SP-49 (cell line): ENCODE measurements around a stretch of chr5.

DNA sequence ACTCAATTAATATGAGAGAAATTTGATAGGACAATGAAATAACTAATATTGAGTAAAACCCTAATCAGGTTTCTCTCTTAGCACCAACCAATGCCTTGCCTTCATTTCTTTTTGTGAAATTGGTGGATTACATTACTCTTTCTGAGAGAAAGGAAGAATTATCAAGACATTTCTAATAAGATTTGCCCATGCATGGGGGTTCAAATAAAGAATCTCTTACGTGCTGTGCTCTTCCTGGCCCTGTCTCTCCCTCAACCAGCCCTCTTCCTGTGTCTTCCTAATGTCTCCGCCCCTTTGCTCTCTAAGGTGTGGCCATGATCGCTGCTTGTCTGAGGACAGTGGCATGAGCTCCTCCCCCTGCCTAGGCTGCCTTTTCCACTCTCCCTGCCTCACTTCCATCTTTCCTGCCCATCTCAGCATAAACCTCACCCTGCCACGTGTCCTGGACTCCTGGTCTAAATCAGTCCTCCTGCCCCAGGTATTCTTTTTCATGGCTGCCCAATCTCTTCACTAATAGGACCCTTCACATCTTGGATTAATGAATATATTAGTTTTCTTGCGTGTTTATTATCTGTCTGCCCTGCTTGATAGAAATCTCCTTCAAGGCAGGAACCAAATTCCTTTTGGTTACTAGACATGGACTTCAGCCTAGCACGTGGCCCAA is 122.2 kb downstream of the MTRR start:
- PRO-cap, result no peak

- PRO-cap, result no peak
Observed at GRCh38 chr5:8457862-8458516, 589.0 kb downstream of the MTRR start.

DNA sequence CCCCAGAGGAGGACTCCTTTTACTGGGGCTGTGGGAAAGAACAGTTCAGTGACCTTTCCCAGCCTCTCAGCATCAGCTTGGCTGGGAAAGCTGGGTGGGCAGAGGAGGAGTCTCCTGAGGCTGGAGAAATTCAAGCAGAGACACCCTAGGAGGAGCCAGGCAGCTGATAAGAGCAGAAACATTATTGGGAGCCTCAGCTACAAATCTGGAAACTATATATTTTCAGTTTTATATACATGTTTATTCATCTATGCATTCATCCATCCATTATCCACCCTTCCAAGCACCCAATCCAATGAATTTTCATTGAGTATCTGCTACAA is 485.4 kb downstream of the SEMA5A start:
- PRO-cap, result no peak

- PRO-cap, result no peak
Observed at GRCh38 chr5:9530674-9531490, 15.0 kb downstream of the SEMA5A start.

GRCh38 chr5:10246734-10247254 is 2.9 kb downstream of the ATPSCKMT start:
- PRO-cap, result no peak

DNA sequence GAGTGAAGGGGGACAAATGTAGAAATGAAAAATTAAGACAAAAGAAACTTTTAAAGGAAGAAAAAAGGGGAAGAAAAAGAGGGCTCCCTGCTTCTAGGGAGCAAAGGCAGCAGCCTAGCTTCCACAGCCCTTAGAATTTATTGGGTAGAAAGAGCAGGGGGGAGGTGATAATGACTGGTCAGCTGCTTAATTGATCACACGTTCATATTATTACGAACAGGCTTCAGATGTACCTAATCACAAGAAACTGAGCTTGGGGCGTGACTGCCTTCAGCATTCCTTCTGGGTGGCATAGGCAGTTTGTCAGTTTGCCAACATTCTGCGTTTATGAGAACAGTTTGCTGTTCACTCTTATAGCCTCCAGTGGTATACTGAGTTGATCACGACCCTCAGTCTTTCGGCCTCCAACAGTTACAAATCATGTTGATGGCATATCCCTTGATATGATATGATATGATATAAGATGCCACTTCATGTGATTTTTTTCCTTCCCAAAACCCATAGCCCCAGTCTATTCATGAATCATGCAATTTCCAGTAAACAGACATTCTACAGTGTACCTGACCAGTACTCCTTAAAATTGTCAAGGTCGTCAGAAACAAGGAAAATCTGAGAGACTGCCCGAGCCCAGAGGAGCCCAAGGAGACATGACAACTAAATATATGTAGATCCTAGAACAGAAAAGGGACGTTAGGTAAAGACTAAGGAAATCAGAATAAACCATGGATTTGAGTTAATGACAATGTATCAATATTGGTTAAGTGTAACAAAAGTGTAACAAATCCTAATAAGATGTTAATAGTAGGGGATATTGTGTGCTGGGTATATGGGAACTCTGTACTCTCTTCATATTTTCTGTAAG is 13.3 kb downstream of the MARCHF6 start:
- PRO-cap, result no peak

DNA sequence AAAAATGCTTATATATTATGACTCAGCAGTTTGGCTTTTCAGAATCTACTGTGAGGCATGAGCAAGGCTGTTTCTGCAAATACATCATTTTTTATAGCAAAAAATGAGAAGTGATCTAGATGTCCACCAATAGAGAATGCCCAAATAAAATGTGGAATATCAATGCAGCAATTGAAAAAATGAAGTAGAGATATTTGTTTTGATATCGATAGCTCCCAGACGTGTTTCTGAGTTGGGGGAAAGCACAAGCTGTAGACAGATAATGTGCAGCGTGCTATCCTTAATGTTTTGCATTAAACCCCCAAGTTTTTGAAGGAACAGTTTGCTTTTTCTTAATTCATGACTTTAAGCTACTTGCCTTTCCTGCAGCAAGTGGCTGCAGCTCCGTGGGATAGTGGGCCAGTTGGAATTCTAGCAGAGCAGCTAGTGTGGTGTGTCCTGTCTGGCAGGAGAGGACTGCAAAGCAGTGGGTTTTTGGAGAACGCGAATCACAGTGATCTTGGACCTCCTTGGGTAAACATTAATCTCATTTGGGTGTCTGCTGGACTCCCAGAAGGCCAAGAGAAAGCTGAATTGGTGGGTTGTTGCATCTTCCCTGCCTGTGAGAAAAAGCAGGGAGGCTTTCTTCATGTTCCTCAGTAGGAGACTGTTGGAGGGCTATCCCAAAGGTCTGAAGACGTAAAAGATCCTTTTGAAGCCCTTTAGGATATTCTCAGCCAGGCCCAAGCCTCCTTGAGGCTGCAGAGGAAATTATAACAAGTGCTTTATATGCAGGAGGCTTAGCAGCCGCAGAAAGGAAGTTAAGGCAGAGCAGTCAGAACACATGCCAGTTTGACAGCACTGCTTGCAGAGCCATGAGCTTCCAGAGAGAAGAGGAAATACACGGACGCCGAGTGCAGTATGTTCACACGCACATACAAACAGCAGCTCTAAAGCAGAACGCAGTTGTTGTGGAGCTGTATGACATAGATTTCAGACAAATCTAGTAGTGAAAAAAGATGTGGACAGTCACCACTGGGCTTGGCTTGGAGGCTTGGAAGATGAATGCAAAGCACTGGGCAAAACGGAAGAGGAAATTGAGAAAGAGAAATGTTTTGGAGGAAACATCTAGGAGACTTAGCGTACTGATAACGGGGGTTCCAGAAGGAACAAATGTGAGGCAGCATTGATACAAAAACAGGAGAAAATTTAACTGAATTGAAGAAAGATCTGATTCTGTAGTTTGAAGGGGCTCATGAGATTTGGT is 20.1 kb upstream of the ROPN1L start:
- PRO-cap, result no peak

- PRO-cap, result no peak
Observed at GRCh38 chr5:10552737-10553076, 11.2 kb upstream of the ANKRD33B start.

DNA sequence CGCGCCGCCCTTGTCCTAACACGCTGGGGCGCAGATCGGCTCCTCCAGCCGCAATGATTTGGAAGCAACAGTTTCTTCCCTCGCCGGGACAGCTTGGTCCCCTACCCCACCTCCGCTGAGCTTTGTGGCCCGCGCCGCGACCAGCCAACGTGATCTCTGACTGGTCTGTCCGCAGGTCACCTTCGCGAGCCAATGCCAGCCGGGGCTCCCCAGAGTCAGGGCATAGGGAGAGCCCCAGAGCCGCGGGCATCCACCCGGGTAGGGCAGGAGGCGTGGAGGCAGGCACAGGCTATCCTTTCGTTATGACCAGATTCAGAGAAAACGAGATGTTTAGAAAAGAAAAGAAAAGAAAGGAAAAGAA is 1.4 kb downstream of the ANKRD33B start:
- PRO-cap, result no peak

DNA sequence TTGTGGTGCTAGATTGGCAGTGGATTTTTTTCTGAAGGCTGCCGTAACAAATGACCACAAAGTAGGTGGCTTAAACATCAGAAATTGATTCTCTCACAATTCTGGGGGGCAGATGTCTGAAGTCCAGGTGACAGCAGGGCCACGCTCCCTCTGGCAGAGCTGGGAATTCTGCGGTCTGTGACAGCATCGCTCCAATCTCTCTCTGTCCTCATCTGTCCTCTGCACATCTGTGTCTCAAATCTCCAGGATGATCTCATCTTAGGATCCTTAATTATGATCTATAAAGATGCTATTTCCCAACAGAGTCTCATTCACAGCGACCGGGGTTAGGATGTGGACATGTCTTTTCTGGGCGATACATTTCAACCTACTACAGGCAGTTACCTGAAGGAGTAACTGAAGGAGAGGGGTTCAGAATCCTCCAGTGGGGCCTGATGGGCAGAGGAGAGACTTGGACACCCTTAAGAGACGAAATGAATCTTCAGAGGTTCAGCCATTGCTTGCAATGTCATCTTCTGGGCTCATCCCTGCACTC is 31.4 kb downstream of the ANKRD33B start:
- PRO-cap, result no peak

DNA sequence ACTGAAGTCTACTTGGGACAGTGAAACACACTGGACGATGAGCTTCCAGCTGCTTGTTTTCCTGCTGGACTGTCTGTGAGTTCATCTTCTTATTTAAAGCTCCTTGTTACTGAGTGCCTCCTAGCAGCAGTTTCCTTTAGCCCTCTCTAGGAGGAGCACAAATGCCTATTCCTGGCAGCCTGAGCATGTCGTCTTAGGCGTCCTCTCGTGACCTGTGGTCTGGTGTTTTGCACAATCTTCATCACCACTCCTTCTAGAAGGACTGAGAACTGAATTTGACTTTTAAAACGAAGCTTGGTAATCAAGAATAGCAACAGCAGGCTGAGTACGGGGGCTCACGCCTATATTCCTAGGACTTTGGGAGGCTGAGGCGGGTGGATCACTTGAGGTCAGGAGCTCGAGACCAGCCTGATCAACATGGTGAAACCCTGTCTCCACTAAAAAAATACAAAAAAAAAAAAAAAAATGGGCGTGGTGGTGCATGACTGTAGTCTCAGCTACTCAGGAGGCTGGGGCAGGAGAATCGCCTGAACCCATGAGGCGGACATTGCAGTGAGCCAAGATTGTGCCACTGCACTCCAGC is 44.0 kb downstream of the ANKRD33B start:
- PRO-cap, result no peak

GRCh38 chr5:10699837-10700514 is 61.1 kb downstream of the DAP start:
- PRO-cap, result no peak

- PRO-cap, result no peak
Observed at GRCh38 chr5:10729533-10730095, 31.4 kb downstream of the DAP start.

DNA sequence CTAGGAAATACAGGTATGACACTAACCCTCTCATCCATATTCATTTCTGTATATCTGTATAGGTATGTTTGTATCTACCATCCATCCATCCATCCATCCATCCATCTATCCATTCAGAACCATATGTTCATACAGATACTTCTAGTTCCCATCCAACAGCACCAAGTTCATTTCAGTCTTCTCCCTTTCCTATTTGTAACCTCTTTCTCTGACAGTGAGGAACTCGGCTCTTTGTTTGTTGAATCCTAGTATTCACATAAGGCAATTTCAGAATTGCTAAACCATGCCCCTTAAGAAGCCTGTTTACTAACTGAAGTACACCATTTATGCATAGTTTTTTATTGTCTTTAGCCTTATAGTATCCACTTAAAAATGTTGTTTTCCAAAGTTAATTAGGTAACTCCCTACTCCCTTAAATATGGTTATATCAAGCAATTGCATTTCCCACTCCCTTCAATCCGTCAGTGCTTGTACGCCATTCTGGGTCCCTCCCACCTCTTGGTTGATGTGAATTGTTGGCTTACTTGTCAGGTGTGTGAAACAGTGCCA is 18.1 kb downstream of the DAP start:
- PRO-cap, result no peak

- PRO-cap, result no peak
Observed at GRCh38 chr5:14211979-14212527, 68.9 kb downstream of the TRIO start.

- PRO-cap, result no peak
Observed at GRCh38 chr5:14380981-14381606, 200.5 kb upstream of the OTULINL start.

GRCh38 chr5:14402678-14403205 is 178.8 kb upstream of the OTULINL start:
- PRO-cap, result no peak

DNA sequence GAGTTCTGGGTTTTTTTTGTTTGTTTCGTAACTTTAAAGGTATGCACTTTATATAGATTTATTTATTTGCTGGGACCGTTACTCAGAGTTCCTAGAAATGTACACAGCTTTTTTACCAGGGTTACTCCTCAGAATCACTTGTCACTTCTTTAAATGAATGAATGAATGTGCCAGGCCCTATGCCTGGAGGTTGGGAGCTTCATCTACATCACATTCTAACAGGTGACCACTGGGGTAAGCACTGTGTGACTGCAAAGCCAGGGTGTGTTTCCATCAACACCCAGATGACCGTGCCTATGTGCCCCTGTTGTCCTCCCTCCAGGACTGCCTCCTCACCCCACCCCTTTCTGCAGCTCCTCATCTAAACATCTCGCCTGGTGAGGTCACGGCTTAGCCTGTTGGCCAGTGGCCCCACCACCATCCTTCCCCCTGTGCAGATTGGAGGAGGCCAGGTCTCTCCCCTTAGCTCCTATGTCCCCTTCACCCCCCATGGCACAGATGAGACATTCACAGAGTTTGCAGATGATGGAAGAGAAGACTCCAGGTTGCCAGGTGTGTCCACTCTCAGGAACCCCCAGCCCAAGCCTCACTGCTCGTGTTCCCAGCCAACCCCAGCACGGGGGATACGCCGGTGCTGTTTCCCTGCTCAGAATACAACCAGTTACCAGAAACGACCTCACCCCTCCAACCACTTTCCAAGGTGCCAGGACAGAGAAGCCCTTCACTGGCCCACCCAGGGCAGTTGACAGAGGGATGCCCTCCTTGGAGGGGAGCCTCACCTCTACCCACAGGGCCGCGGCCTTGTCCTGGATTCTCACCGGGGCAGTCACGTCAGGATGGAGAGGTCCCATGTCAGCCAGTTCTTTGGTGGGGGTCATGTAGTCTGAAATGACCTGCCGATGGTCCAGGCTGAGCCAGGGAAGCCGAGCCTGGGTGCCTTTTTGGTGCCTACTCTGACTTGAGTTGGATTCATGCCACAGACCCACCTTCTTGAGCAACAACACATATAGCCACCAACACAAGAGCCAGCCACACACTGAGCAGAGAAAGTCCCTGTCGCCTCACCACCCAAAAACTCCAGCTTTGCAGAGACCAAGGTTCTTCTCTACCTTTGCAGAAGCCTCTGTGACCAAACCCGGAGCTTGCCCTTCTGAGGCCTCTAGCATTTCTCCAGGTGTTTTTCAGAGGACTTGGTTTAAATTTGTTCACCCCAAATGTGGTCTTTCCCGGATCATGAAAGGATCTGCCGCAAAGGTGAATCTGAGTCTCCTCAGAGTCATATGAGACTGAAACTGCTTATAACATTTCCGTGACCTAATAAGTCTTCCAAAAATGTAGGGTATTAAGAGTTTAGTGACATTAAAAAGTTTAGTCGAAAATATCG is 154.2 kb upstream of the OTULINL start:
- PRO-cap, result no peak

- PRO-cap, result no peak
Observed at GRCh38 chr5:14492181-14492997, 89.2 kb upstream of the OTULINL start.

- PRO-cap, result no peak
Observed at GRCh38 chr5:14510350-14510594, 71.3 kb upstream of the OTULINL start.